ENCODE results near the gene ATXN10.

GRCh38 chr22:45576750-45577317, 74.2 kb downstream of the FBLN1 start:
- PRO-cap, 2 experiments = no peak in any of the 2 experiments

DNA sequence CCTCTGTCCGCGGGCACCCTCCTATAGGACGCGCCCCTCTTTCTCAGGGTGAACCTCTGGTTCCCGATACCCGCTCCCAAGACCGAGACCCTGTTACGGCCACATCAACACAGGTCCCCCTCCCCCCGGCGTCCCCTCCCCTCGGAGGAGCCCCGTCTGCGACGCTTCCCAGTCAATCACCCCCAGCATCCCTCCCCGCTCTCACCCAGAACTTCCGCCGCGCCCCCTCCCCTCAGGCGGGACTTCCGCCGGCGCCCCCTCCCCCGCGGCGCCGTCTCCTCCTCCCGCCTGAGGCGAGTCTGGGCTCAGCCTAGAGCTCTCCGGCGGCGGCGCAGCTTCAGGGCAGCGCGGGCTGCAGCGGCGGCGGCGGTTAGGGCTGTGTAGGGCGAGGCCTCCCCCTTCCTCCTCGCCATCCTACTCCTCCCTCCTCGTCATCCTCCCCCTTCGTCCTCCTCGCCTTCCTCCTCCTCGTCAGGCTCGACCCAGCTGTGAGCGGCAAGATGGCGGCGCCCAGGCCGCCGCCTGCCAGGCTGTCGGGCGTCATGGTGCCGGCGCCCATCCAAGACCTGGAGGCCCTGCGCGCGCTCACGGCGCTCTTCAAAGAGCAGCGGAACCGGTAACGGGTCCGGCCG, at the start of gene ATXN10:
Gene ATXN10, plus strand, starts transcription at position 271 of the 632 bp plus-strand sequence.
- PRO-cap, 2 experiments = peak in 2 of 2 experiments; most common plus-strand start position 308 of the sequence (in 2); most common minus-strand start position 207 of the sequence (in 2)

GRCh38 chr22:45672999-45674277, 1.8 kb downstream of the ATXN10 start:
- PRO-cap, 2 experiments = no peak in any of the 2 experiments

GRCh38 chr22:45918724-45919396, 58.1 kb downstream of the WNT7B start:
- PRO-cap, 2 experiments = no peak in any of the 2 experiments

DNA sequence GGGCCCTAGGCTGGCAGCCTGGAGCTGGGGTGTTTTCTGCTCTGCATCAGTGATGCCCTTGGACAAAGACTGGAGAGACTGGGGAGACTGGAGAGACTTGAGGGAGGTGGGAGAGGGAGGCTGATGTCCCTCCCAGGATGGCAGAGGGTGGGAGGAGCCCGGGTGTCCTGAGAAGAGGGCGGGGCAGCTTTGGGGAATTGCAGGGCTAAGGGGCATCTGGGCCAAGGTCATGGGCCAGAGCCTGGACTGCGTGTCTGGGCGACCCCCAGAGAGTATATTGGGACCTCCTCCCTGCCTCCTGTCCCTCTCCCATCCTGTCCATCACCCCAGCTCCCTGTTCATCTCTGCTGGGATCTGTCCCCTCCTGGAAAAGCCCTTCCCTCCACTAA, 51.7 kb downstream of the WNT7B start:
- PRO-cap, 2 experiments = peak in 2 of 2 experiments; most common plus-strand start position 92 of the sequence (in 2)

GRCh38 chr22:46053210-46054001, 76.4 kb upstream of the WNT7B start:
- PRO-cap, 2 experiments = peak in 2 of 2 experiments; most common plus-strand start chr22:46053843 (in 2); most common minus-strand start chr22:46053602 (in 2)

DNA sequence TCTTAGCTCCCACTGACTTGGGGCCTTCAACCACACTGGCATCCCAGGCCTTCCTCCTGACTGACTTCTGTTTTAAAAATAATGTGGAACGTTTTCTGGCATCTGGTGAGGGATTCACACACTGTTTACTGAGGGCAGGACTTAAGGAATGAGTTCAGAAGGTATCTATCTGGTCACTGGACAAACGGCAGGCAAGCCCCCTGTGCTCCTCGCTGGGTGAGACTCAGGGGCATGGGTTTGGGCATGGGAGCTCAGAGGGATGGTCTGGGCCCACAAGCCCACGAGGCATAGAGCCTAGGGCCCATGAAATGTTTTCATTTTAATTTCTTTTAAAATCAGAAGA, 77.7 kb upstream of the WNT7B start:
- PRO-cap, 2 experiments = no peak in any of the 2 experiments

GRCh38 chr22:46068572-46069507, 81.5 kb upstream of the PPARA start:
- PRO-cap, 2 experiments = peak in 1 of 2 experiments; most common plus-strand start chr22:46069006 (in 1); most common minus-strand start chr22:46069429 (in 1)

GRCh38 chr22:46075677-46076614, 74.4 kb upstream of the PPARA start:
- PRO-cap, 2 experiments = no peak in any of the 2 experiments

- PRO-cap, 2 experiments = peak in 2 of 2 experiments; most common plus-strand start chr22:46085948 (in 2); most common minus-strand start chr22:46085748 (in 1)
Measured at GRCh38 chr22:46085497-46086359, 64.6 kb upstream of the PPARA start.

GRCh38 chr22:46090765-46091350, 59.5 kb upstream of the PPARA start:
- PRO-cap, 2 experiments = no peak in any of the 2 experiments

- PRO-cap, 2 experiments = no peak in any of the 2 experiments
Measured at GRCh38 chr22:46100475-46100932, 49.8 kb upstream of the PPARA start.

GRCh38 chr22:46131835-46132492, 18.4 kb upstream of the PPARA start:
- PRO-cap, 2 experiments = no peak in any of the 2 experiments

DNA sequence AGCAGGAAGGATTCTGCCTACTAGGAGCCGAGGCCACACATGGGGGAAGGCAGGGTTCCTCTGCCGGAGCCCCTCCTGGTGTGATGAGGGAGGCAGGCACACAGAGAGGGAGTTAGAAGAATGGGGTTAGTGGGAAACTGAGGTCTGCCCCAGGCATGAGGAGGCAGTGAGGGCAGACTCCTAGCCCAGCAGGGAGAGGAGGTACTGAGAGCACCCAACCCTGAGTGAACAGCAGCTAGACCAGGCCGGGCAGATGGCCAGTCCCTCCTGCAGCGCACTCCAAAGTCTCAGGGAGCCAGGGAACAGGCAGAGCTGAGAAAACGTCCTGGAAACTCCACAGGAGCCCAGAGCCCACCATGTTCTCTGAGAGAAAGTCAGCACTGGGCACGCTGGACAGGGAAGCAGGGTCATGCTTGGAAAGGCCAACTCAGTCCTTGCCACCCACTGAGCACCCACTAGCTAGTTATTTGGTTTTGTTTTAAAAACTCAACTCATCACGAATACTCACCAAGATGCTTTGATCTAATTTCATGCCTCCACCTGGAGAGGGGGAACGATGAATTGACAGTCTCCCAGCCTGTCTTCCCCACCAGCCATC, 7.3 kb upstream of the PPARA start:
- PRO-cap, 2 experiments = no peak in any of the 2 experiments

GRCh38 chr22:46149066-46149279, 1.4 kb upstream of the PPARA start:
- PRO-cap, 2 experiments = no peak in any of the 2 experiments

DNA sequence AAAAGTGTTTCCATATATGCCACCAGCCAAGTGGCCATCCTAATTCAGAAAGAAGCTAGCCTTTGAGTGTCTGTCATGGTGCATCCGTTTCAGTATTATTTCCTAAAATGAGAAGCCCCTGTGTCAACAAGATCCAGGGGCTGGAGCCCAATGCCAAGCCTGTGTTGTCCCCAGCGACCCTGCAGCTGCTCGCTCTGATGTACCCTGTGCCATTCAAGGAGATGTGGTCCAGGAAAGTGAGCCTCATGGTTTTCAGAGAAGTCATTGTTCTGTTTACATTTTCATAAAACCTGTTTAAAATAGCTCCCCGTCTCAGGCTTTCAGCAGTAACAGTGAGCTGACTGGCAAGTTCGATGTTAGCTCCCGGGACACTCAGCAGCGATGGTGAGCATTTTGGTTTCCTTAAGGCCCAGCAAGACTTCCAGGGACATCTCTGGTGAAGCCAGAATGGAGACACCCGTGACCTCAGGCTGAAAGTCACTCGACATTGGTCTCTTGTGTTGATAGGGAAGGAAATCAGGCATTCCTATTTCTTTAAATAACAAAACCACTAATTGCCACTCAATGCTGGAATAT, 12.3 kb downstream of the CDPF1 start:
- PRO-cap, 2 experiments = no peak in any of the 2 experiments

DNA sequence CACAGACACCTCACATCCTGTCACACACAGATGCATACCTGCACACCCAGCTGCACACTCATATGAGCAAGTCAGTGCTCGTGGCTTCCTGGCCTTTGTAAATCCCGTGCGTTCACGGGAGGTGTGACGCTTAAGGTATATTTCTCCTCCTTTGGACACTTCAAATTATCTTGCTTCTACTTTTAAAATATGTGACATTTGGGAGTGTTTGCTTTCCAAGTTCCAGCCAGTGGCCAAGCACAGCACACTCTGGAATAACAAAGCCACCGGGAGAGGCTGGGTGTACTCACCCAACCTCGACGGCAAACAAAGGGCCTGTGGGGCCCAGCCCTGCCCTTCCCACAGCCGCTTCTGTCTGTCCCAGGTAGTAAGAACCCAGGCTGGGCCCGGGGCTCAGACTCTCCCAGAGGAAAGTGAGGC, 93.7 kb downstream of the CELSR1 start:
- PRO-cap, 2 experiments = no peak in any of the 2 experiments

DNA sequence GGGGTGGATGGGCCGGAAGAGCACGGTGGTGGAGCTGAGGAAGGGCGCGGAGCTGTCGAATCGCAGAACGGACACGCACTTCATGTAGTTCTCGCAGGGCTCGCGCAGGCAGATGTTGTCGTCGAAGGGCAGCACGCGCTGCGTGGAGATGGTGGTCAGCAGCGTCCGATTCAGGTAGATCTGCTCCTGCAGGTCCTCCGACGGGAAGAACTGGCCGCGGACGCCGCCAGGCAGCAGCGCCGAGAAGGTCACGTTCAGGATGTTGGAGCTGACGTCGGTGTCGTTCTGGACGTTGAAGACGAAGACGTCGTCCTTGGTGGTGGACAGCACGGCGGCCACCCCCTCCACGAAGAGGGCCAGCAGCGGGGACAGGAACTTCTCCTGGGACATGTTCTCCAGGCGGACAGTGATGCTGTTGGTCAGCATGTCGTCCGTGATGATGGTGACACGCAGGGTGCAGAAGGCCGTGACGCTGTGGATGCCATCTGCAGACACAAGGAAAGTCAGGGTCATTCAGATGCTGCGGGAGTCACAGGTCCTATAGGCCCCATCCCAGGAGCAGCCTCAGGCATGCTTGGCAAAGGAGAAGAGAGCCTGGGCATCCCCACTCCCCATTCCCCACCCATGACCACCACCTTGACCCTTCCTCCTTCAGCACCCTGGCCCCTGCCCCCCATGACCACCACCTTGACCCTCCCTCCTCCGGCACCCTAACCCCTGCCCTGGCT, 73.4 kb downstream of the CELSR1 start:
- PRO-cap, 2 experiments = no peak in any of the 2 experiments

DNA sequence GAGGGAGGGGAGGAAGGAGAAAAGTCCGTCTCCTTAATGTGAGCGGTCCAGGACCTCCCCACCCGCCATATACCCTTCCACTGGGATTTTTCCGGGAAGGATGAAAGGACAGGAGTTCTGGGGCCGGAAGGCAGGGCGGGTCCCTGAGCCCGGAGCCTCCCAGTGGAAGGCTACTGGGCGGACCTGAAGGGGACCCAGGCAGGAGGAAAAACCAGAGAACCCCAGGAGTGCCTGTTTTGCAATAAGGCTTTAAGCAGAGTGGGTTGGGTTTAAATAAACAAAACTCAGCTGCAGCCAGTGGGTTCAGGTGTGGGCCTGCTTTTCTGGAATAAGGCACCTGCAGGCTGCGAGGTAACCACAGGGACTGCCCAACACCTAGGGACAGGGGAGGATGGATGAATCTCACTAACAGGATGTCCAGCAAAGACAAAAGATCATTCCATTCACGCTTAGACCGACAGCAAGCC, 1.8 kb upstream of the CELSR1 start:
- PRO-cap, 2 experiments = no peak in any of the 2 experiments

DNA sequence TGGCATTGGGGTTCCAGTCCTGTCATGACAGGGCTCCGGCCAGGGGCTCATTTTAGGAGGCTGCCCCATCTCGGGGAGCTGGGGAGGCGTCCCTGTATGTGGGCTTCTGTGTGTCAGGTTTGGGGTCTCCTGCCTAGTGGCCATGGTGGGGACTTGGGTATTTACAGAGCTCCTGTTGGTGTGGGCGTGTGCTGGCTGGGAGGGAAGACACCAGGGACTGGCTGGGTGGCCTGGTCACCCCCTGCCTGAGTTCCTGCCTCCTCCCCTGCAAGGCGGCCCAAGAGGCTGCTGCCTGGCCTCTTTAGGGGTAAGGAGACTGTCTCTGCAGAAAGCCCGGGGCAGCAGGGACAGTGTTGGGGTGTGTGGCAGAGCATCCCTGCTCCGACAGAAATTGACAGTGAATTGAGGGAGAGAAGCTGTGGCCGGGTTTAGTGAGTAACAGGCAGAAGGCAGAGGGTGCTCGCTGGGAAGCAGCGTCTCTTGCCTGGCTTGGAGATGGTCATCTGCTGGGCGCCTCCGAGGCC, 40.4 kb upstream of the GRAMD4 start:
- PRO-cap, 2 experiments = no peak in any of the 2 experiments

All from Colon Carcinoma Metastatic in the Brain (tissue), 2 donors.